Diencephalon (tissue), 2 donors: Measurements from ENCODE around the genes IRF6, RCOR3 and NEK2.

GRCh38 chr1:209207496-209208089 lies 375.9 kb upstream of the CAMK1G start:
- RAMPAGE, long total RNA: no peak

- RAMPAGE, long total RNA: no peak
Observed at GRCh38 chr1:209421333-209421596, 162.2 kb upstream of the CAMK1G start.

GRCh38 chr1:209528005-209528632 lies 55.4 kb upstream of the CAMK1G start:
- RAMPAGE, long total RNA: no peak

- RAMPAGE, long total RNA: no peak
Observed at GRCh38 chr1:209641742-209642292, 10.4 kb downstream of the LAMB3 start.

GRCh38 chr1:209653771-209654368 lies 1.6 kb upstream of the LAMB3 start:
- RAMPAGE, long total RNA: no peak

GRCh38 chr1:209657049-209657770 lies 5.0 kb upstream of the LAMB3 start:
- RAMPAGE, long total RNA: no peak

DNA sequence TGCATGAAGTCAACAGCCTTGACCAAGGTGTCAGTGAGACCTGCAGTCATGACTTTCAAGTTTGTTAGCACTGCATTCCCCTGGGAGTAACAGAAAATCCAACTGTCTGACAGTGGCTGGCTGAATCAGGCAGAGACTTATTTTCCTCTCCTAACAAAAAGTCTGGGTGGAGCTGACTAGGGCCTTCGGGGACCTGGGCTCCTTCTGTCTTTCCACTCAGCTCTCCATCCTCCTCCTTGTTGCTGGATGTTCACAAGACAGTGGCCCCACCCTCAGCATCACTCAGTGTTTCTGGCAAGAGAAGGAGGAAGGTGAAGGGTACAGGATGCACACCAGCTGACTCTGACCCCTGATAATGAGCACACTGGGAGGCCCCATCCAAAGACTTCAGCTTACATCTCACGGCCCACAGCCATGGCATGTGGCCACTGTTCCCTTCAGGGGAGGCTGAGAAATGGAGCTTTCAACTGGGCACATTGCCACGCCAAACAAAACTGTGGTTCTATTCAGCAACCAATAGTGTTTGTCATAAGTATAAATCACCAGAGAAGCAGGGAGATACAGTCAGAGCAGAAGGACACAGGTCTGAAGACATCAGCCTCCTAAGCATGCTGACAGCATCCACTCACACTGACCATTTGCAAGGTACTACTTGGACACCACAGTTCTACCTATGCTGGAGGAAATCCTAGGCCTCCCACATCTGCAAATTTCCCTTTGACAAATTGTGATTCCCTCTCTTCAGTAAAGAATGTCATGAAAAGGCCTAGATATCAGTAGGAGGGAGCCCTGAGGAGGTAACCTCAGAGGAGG lies 12.8 kb upstream of the TRAF3IP3 start:
- RAMPAGE, long total RNA: no peak

- RAMPAGE, long total RNA: no peak
Observed at GRCh38 chr1:209805905-209806836, at the start of gene IRF6. Gene IRF6 (minus strand): TSS chr1:209806142.

DNA sequence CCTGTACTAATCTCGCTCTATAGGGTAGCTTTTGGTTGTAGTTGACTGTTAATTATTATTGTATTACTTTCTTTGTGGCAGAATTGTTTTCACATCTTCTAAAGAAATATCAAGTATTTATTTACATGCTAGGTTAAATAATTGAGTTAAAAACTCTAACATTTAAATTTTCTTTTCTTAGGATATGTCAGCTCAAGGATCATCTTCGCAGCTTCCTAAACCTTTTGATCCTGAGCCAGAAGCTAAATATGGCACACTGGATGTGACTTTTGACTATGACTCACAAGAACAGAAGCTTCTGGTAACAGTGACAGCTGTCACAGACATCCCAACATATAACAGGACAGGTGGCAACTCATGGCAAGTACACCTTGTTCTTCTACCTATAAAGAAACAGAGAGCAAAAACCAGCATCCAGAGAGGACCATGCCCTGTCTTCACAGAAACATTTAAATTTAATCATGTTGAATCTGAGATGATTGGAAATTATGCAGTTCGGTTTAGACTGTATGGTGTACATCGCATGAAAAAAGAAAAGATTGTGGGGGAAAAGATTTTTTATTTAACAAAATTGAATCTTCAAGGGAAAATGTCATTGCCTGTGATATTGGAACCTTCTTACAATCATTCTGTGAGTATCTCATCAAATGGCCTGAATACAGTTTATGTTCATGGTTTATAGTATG lies 132.6 kb upstream of the SERTAD4 start:
- RAMPAGE, long total RNA: no peak

DNA sequence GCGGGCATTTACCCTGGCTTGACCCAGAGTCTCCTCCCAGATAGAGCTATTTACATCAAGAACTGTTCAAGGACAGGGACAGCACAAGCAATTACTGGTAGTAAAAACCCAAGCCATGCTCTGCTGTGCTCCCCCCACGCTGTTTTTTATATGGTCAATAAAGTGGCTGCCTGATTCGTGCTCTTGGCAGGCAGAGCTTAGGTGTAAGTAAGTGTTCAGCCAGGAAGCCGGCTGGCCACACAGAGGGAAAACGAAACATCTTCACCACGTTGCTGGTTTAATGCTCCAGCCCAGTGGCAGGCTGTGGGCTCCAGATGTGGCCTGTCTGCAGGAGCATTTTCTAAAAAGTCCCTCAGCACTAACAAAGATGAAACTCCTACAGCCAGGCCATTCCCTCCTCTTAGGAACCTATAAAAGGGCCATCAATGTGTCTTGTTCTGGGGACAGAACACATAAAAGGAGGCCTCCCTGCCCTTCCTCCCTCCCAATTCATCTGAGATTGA lies 378.7 kb downstream of the HHAT start:
- RAMPAGE, long total RNA: no peak

GRCh38 chr1:211258615-211259632 lies at the start of gene RCOR3:
Gene RCOR3 (plus strand): TSS chr1:211259366.
- RAMPAGE, long total RNA: start-site peak on the minus strand at chr1:211258968-211259005, 8 and 17 reads in 2 replicates; start-site peak on the plus strand at chr1:211259480-211259558, 153 and 92 reads in 2 replicates

- RAMPAGE, long total RNA: no peak
Observed at GRCh38 chr1:211260212-211261219, 1.4 kb downstream of the RCOR3 start.

GRCh38 chr1:211366325-211366954 lies 39.8 kb downstream of the TRAF5 start:
- RAMPAGE, long total RNA: no peak

DNA sequence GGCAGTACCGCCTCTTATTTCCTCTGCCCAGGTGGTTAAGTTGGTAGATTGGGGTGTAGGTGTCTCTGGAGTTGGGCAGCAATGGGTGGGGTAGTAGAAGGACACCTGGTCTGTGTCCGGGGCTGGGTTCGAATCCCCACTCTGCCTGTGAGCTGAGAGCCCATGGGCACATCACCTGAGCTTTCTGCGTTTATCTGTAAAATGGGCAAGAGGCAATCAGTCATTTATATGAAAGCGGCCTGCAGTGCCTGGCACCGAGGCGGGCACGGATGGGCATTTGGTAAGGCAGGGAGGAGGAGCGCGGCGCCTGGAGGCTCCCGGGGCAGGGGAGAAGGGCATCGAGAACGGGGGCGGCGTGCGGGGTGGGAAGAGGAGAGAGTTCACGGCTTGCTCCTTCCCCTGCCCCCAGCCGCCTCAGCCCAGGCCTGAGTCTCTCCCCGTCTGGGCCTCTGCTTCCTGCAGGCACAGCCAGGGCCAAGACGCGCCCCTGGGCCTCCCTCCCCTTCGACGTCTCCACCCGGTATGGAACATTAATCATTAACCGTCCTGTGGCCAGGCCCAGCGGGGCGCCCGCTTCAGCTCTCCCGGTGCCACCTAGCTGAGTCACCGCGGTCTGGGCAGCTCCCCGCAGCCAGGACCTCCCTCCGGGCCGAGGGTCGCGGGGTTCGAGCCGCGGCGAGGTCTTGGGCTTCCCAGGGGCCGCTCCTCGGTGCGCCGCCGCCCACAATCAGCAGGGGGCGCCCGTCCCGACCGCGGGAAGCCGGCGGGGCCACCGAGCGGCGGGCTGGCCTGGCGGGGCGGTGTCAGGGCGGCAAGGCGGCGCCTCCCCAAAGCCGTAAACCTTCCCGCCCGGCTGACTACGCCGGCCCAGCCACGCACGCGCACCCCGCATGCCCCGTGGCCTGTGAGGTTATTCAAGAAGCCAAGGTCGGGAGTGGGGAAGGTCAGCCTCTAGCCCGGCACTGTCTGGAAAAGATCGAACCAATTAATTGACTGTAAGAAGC lies 23.2 kb upstream of the RD3 start:
- RAMPAGE, long total RNA: no peak

GRCh38 chr1:211570680-211571192 lies 8.2 kb downstream of the SLC30A1 start:
- RAMPAGE, long total RNA: no peak

- RAMPAGE, long total RNA: no peak
Observed at GRCh38 chr1:211581342-211582025, 2.5 kb upstream of the SLC30A1 start.

DNA sequence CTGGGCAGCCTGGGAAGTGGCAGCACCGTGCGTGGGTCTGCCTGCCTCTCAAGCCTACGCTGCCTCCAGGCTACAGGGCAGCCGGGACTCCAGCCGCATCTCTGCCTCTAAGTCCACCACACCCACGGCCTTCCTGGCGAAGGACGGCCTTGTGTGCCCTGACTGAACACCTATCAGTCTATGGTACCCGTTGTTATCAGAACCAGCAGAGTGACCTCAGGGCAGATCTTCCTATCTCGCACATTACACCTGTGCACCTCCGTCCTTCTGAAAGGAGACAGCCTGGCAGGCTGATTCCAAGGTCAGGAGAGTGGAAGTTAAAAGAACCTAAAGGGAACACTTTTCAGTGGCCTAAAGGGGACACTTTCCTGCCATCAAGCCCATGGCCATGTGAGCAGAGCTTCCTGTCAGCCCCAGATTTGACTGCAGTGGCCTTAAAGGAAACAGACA lies 35.7 kb upstream of the SLC30A1 start:
- RAMPAGE, long total RNA: no peak

DNA sequence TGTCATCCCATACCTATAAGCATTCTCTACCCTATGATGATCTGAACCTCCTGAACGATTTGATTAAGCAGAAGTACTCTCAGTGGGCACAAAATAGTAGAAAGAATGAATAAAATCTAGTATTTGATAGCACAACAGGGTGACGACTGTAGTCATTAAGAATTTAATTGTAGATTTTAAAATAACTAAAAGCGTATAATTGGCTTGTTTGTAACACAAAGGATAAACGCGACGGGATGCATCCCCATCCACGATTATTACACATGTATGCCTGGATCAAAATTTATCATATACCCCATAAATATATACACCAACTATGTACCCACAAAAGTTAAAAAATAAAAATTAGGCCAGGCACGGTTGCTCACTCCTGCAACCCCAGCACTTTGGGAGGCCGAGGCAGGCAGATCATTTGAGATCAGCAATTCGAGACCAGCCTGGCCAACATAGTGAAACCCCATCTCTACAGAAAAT lies 46.0 kb downstream of the NEK2 start:
- RAMPAGE, long total RNA: no peak

- RAMPAGE, long total RNA: no peak
Observed at GRCh38 chr1:211643126-211644288, 31.9 kb downstream of the NEK2 start.

DNA sequence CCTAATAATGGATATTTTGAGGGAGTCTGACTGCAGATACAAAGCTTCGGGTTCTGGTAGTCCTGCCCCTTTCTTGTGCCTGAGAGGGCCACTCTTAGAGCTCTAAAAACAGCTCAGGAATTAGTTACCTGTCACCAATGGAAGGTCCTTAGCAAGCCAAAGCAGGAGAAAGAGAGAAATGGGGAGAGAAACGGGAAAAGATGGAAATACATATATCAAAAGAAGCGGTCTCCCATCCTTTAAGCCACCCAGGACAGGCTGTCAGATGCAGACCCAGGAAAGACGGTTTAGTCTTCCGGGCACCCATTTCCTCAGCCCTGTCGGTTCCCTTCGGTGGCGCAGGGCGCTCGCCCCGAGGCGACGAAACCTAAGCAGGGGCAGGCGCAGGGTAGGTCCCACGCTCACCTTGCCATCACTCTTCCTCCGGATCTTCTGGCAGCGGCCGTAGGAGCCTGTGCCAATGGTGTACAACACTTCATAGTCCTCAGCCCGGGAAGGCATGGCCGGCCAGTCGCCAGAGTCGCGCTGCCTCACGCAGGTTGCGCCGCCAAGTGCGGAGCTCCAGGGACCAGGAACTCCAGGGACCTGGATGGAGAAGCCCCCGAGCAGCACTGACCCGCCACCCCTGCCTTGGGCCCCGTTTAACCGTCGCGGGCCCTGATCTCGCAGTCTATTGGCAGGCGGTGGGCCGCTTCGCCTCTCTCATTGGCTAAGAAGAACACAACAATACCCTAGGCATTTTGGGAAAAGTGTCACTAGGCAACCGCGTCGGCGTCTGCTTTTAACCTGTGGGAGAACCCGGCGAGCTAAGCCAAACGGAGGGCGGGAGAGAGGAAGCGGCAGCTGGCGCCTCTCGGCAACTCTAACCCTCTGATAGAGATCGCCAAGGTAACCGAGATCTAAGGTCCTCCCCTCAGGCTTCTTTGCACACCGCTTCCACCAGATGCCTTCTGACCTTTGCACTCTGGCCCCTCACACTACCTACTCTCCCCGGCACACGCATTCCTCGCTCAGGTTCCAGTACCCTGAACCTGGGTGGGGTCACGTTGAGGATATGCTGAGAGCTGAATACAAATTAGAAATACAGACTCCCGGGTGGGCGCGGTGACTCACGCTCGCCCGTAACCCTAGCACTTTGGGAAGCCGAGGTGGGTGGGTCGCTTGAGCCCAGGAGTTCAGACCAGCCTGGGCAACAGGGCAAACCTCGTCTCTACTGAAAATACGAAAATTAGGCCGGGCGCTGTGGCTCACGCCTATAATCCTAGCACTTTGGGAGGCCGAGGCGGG lies at the start of gene NEK2:
TSS of gene NEK2 (minus strand) at position 643 of the 1,287 bp plus-strand sequence.
- RAMPAGE, long total RNA: start-site peak on the minus strand centred at position 606 of the sequence, 31 bp wide, 27 and 54 reads in 2 replicates